Rectum (tissue), 1 donor: ENCODE results near the gene STXBP5.

- PRO-cap = no peak
Observed at GRCh38 chr6:146027501-146027760, 1.4 kb upstream of the GRM1 start.

GRCh38 chr6:146883703-146884157 lies 285.0 kb downstream of the ADGB start:
- PRO-cap = no peak

GRCh38 chr6:146914330-146915353 lies 289.6 kb upstream of the STXBP5 start:
- PRO-cap = no peak

DNA sequence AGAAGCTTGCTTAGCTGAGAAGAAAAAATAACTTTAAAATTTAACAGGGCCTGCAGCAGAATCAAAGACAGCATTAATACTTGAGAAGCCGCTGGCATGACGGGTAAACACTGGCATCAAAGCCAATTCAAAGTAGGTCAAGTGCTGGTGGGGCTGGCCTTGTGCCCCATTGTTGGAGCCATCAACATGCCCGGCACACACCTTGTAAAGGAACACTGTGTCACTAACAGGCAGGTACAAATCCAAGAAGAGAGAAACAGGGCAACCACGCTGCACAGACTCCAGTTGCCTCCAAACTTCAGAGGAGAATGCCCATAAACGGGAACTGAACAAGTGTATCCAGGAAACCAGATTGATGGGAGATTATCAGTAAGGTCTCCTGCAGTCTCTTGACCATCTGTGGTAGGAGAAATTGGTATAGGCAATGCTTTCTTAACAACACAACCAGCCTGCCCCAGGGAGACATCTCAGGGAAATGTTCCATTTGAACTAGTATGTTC lies 127.0 kb upstream of the STXBP5 start:
- PRO-cap = no peak

DNA sequence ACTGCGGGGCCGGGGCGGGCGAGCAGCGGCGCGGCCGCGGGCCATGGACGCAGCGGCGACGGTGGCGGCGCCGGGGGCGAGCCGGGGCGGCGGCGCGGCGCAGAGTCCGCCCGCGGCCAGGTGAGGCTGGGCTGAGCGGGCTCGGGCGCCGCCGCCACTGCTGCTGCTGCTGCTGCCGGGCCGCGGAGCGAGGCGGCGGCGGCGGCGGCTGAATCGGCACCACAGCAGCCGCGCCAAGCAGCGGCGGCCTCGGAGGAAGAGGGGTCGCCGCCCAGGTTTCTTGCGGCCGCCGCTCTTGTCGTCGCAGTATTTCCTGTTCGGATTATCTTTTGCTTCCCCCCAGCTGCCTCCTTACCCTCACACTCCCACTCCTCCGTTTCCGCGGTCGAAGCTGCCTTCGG lies at the start of gene STXBP5:
STXBP5 (plus strand) TSS at position 360 of the 401 bp plus-strand sequence.
- PRO-cap = bidirectional peak, plus-strand start at position 129 of the sequence, minus-strand start at position 251 of the sequence

DNA sequence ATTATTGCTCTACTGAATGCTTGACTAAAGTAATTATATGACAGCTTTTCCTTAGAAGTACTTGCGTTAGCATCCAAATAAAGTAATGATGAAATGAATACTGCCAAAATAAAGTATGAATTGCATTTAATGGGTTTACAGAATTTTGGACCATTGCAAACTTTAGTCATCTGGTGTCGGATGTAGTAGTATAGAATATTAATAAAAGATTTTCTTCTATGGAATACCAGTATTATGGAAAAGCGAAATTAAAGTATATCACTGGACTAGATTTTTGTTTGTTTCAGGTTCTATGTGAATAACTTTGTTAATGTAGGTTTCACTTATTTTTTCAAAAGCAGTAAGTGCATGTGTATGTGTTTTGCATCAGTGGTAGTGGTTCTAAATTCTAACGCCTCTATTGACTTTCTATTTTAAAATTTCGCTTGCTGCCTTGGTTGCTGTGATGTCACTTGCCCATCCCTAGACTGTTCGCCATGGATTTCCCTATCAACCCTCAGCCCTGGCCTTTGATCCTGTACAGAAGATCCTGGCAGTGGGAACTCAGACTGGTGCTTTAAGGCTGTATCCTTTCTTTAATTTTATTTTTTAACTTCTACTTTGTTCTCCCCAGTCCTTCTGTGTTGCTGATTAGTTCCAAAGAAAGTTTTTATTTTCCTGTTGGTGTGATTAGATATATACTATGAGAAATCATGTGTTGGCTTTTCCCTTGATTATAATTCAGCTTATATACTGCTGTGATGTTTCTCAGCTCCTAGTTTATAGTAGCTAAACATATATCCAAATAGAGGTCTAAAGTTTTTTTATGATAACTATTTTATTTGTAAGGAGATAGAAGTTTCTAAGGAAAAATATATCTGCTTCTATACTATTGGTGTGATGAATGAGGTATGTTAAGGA lies 1.5 kb downstream of the STXBP5 start:
- PRO-cap = bidirectional peak, plus-strand start at position 522 of the sequence, minus-strand start at position 399 of the sequence

DNA sequence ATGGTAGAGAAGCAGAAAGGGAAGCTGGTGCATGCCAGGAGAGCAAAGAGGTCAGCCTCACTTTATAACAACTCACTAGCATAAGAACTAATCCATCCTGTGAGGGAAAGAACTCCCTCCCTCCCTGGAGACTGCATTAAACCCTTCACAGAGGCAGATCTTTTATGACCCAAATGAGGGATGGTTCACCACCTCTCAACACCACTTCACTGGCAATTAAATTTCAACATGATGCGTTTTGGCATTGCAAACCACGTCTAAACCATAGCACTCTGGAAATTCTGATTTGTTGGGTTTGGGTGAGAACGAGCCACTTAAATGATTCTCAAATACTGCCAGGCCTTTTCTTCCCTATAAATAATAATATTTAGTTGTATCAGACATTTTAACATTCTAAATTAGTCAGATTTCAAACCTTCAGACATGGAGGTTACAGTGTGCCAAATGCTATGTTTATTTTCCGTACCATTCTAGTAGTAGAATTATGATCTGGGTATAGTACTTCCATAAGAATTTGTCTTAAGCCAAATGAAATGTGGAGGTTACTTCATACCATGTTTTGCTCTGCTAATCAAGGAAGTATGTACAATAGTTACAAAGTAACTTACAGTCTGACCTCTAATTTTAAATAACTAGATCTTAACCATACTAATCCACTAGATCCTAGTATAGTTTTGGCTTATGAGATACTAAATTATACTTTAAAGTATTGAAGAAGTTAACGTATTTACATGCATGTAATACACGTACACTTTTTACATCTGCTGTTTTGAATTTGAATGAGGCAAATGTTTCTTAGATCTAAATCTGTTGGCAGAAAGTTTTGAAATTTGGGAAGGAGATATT lies 34.3 kb downstream of the STXBP5 start:
- PRO-cap = no peak

GRCh38 chr6:147336709-147337081 lies 132.5 kb downstream of the STXBP5 start:
- PRO-cap = no peak

- PRO-cap = no peak
Observed at GRCh38 chr6:147368932-147369927, 139.3 kb upstream of the SAMD5 start.

DNA sequence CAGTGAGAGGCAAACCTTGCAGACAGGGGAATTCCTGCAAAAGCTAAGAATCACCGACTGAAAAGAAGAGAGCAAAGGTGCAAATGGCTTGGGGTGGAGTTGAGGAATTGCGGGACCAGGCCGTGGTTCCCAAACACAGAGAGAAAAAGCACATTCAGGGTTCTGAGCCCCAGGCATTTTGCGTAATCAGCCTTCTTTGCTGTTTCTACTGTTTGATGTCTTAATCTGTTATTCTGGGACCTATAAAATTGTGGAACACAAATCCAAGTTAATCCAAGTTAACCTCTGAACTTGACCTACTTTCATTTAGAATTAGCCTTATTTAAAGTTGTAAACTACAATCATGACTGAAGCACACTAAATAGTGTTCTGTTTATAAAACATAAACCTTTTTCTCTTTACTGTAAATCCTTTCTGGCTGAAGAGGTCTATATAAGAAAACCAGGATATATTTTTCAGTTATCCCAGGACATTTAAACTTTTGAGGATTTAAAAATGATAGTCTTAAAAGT lies 22.2 kb downstream of the SAMD5 start:
- PRO-cap = no peak

DNA sequence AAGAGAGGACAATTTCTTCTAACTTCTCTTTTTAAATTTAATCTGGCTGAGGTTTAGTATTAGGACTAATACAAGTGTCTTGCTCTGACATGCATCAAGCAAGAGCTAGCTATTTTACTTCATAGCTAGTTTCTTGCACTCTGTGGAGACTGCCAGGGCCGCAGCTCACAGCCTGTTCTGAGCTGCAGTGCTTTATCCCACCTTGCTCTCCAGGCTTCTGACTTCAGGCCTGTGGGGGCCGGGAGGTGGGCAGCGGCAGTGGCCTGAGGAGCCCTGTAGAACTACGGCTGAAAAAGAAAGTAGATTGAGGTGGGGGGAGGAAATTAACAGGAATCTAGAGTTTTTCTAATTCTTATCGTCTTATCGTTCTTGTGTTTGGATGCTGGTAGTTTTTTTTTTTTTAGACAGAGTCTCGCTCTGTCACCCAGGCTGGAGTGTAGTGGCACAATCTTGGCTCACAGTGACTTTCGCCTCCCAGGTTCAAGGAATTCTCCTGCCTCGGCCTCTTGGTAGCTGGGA lies 56.6 kb downstream of the SAMD5 start:
- PRO-cap = no peak

GRCh38 chr6:147618930-147619387 lies 110.5 kb downstream of the SAMD5 start:
- PRO-cap = no peak

DNA sequence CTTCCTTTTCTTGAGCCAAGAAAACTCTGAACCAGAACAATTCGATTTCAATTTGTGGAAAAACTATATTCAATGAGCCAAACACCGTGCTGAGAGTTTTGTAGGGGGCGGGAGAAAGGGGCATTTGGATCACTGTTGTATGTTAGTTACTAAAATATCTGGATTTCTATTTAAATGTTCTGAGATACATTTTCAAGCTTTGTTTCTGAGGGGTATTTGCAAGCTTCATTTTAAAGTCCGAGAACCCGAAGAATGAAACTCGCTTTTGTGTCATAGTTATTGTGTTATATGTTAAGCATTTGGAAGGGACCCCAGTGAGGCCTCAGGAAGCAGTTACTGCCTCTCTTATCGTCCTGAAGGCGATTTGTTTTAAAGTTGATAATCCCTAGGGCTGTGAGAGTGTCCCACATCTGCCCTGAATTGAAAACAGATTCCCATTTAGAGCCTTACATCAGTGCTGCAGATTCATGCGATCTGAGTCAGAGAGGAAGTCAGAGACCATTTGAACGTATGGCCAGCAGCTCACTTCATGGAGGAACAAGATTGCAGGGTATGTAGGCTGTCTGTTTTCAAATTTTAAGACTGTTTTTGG lies 70.7 kb upstream of the SASH1 start:
- PRO-cap = bidirectional peak, plus-strand start at position 502 of the sequence, minus-strand start at position 422 of the sequence; unidirectional peak, plus-strand start at position 502 of the sequence

GRCh38 chr6:148412922-148413475 lies 70.4 kb downstream of the SASH1 start:
- PRO-cap = no peak

- PRO-cap = no peak
Observed at GRCh38 chr6:148432384-148432949, 89.8 kb downstream of the SASH1 start.

- PRO-cap = no peak
Observed at GRCh38 chr6:148471657-148472761, 129.4 kb downstream of the SASH1 start.

GRCh38 chr6:148503147-148503875 lies 160.7 kb downstream of the SASH1 start:
- PRO-cap = no peak

- PRO-cap = no peak
Observed at GRCh38 chr6:148521009-148521701, 178.5 kb downstream of the SASH1 start.

GRCh38 chr6:148524738-148525420 lies 182.2 kb downstream of the SASH1 start:
- PRO-cap = no peak

GRCh38 chr6:148603994-148604400 lies 142.8 kb upstream of the UST start:
- PRO-cap = no peak